ENCODE measurements around a stretch of chr17.

- PRO-cap: bidirectional peak, plus-strand start at chr17:45061322, minus-strand start at chr17:45061118
- RAMPAGE, long total RNA, 3 experiments: start-site peak on the minus strand in 1 of 3 experiments, at chr17:45060995-45061040 at its widest, 30 reads per replicate
Observed at GRCh38 chr17:45060433-45061195, 503 bp upstream of the NMT1 start.

DNA sequence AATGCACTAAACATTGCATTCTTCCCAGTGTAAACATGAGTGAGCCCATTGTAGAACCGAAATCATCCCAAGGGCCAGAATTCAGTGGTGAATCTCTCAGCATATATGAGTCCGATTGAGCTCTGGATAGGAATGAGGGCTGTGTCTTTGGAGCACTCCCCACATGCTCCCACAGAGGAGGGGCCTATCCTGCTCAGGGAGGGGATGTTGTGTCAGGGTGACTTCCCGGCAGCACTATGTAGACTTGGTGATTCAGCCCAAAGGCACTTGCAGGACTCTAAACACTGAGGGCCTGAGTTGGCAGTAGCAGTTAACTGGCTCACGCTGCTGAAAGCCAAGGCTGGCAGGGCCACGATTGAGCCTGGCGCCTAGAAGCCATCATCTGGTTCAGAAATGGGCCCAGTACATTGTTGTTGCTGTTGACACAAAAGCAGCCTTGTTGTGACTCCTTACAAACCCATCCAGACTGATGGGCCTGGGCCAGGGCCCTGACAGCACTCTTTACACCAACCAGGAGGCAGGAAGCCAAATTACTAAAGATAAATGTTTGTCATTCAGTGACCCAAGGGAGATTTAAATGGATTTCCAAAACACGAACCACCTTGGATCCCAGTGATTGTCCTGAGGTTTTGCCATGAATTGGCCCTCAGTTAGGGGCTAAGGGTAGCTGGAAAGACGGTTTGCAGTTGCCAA is 31.9 kb downstream of the NMT1 start:
- PRO-cap: bidirectional peak, plus-strand start at position 280 of the sequence, minus-strand start at position 134 of the sequence
- RAMPAGE, long total RNA, 3 experiments: no peak in any of the 3 experiments

DNA sequence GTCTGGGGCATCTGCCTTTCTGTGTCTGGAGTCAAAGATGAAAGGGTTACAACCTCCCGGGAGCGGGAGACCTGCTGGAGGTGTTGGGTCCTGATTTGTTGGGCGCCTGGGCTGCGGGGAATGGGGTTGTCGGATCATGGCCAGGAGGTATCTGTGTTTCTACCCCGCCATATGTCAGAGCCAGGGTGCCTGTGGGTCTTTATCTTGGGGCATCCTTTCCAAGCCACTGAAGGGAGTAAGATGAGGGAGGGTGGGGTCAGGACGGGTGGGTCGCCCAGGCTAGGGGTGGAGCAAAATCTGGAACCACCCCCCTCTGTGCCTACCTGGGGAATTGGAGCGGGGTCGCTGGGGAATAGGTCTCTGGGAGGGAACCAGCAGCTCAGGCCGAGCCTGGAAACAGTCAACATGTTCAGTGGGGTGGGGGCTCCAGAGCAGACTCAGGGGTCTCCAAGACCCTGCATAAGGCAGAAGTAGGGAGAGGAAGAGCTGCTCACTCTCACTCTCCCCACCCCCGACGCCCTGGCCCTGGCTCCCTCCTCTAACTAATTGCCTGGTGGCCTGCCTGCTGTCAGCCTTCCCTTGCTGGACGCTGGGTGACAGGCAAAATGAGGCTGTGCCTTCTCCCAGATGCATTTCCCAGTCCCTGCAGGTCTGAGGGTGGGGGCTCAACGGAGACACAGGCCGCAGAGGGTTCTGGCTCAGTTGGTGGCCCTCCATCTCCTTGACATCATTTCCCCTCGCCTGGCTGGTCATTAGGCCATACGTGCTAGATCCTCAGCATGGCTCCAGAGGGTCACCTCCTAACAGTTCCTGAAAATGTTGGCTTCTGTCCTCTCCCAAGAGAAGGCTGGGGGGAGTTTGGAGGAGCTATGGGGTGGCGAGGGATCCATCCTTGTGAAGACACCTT is 1.2 kb downstream of the FMNL1 start:
- PRO-cap: no peak
- RAMPAGE, long total RNA, 3 experiments: no peak in any of the 3 experiments

- PRO-cap: no peak
- RAMPAGE, long total RNA, 3 experiments: no peak in any of the 3 experiments
Observed at GRCh38 chr17:45226867-45227717, 5.4 kb downstream of the FMNL1 start.

GRCh38 chr17:45227882-45228715 is 6.4 kb downstream of the FMNL1 start:
- PRO-cap: no peak
- RAMPAGE, long total RNA, 3 experiments: no peak in any of the 3 experiments

- PRO-cap: no peak
- RAMPAGE, long total RNA, 3 experiments: no peak in any of the 3 experiments
Observed at GRCh38 chr17:45230498-45231479, 9.1 kb downstream of the FMNL1 start.

DNA sequence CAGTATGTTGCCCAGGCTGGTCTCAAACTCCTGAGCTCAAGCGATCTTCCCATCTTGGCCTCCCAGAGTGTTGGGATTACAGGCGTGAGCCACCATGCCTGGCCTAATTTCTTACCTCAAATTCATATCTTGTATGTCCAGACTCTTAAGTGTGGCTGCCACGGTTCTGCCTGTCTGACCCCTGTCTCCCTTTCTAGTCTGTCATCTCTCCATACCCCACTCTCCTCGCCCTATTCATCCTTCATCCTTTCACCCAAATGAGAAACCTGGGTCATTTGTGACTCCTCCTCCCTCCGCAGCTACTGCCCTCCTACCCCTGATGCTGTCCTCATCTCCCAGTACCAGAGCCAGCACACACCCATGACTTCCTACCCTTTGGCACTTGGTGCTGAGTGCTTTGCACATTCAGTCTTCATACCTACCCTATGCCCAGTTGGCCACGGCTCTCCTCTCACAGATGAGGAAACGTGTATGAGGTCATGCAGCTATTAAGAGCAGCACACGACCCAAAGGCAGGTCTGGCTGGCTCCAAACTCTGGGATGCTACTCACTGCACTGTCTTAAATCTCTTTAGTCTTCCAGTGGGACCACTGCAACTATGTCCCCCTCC is 1.7 kb downstream of the SPATA32 start:
- PRO-cap: unidirectional peak, plus-strand start at position 515 of the sequence
- RAMPAGE, long total RNA, 3 experiments: no peak in any of the 3 experiments

- PRO-cap: unidirectional peak, plus-strand start at chr17:45315827
- RAMPAGE, long total RNA, 3 experiments: no peak in any of the 3 experiments
Observed at GRCh38 chr17:45315456-45316079, 1.3 kb downstream of the MAP3K14 start.

GRCh38 chr17:45408570-45409428 is 23.9 kb downstream of the ARHGAP27 start:
- PRO-cap: no peak
- RAMPAGE, long total RNA, 3 experiments: no peak in any of the 3 experiments

GRCh38 chr17:45415242-45416097 is 17.2 kb downstream of the ARHGAP27 start:
- PRO-cap: no peak
- RAMPAGE, long total RNA, 3 experiments: no peak in any of the 3 experiments

DNA sequence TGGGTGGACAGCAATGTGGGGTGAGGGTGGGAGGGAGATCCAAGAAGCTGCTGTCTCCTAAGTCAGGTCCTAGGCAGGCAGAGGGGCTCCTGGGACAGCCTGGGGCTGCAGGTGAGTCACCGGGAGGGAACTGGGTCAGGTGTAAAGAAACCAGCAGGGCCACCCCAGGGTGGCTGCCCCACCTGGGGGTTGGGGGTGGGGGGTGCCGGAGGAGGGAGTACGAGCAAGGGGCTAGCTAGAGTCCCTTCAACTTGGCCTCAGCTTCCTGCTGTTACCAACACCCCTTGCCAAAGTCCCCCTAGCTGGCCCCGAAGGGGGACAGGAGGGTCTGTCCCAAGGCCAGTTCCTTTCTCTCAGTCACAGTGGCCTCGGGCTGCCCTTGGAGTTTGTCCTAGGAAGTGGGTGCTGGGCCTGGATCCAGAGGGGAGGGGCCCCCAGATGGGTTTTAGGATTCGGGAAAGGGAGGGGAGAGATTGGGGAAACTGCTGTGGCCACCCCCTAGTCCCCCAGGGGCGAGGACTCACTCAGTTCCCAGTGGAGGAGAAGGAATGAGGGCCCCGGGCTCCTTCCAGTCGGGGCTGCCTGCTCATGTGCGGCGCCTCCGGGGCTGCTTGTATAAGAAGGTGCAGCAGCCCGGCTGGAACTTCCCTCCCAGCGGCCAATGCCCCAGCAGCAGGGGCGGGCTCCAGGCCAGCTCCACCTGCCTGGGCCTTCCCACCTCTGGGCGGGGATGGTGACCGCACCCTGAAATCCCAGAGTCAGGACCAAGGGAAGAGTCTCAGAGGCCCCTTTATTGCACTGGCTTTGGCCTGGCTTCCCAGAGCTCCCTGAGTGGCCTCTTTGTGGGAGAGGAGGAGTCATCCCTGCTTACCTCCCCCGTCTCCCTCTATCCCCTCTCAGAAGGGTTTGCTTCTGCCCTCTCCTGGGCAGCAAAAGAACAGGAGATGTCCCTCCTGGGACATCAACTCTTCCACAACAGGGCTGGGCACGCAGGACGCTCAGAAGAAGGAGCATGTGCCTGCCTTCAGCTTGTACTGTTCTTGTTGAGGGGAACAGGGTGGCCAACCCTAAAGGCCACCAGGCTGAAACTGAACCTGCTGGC is 7.3 kb downstream of the ARHGAP27 start:
- PRO-cap: no peak
- RAMPAGE, long total RNA, 3 experiments: no peak in any of the 3 experiments

- PRO-cap: no peak
- RAMPAGE, long total RNA, 3 experiments: no peak in any of the 3 experiments
Observed at GRCh38 chr17:45428627-45429557, 3.8 kb downstream of the ARHGAP27 start.

GRCh38 chr17:45431202-45432258 is 1.1 kb downstream of the ARHGAP27 start:
- PRO-cap: bidirectional peak, plus-strand start at chr17:45432030, minus-strand start at chr17:45431929
- RAMPAGE, long total RNA, 3 experiments: no peak in any of the 3 experiments

DNA sequence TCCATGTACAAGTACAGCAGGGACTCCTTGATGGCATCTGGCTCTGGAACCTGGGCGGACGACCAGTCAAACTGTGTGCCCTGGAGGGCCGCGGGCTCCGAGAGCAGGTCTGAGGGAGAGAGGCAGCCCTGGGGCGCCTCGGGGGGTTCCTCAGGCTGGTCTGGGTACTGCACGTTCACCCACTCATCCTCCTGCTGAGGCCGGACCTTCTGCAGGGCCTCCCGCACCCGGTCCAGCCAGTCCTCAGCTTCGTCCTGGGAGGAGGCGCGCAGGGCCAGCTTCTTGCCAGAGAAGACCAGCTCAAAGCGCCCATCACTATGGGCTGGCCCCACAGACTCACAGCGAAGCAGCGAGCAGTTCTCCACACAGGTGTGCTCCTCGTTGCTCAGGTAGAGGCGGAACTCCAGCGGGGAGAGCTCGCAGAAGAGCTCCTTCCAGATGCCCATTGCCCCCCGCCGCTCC is 21.1 kb upstream of the ARHGAP27 start:
- PRO-cap: no peak
- RAMPAGE, long total RNA, 3 experiments: no peak in any of the 3 experiments

- PRO-cap: no peak
- RAMPAGE, long total RNA, 3 experiments: no peak in any of the 3 experiments
Observed at GRCh38 chr17:45582780-45583259, 92.3 kb upstream of the PLEKHM1 start.

GRCh38 chr17:45896905-45898123 is 3.0 kb downstream of the MAPT start:
- PRO-cap: no peak
- RAMPAGE, long total RNA, 3 experiments: no peak in any of the 3 experiments

DNA sequence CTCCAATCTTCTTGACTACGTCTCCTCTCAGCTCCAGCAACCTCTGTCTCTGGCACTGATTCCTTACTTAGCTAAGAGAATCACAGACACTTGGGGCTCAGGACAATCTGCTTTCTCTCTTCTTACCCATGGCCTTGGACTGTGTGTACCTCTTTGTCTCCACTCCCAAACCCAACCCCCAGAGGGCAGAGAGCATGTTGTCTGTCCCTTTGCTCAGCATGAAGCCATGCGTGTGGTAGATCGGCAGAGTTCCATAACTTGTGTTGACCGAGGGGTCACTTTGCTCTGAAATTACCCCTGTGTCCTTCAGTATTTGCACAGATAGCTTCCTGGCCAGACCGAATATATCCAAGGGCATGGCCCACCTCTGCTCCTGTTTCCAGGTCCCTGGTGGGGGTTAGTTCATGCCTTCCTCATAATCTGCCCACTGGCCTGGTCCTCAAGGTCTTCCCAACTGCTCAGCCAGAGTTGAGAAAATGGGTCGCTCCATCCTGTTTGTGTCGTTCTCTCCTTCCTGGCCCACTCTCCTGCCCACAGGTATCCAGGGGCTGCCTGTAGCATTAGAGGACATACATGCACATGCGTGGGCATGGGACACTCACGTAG is 41.6 kb downstream of the MAPT start:
- PRO-cap: no peak
- RAMPAGE, long total RNA, 3 experiments: no peak in any of the 3 experiments

DNA sequence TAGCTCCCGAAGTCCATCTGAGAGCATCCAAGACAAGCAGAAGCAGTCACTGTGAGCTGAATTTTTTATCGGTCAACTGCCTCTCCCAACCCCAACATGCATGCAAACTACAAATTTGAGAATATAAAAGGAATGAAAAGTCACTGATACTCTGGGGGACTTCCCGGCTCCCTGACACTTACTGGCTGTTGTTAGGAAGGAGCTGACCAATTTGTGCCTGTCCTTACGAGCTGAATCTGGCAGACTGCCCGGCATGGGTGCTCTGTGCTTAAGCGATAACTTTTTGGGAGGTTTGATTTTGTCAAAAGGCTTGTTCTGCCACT is 40.4 kb downstream of the STH start:
- PRO-cap: no peak
- RAMPAGE, long total RNA, 3 experiments: no peak in any of the 3 experiments

GRCh38 chr17:46119219-46120201 is 73.7 kb downstream of the KANSL1 start:
- PRO-cap: no peak
- RAMPAGE, long total RNA, 3 experiments: no peak in any of the 3 experiments

GRCh38 chr17:46120713-46121735 is 72.2 kb downstream of the KANSL1 start:
- PRO-cap: no peak
- RAMPAGE, long total RNA, 3 experiments: no peak in any of the 3 experiments

Data from gastrocnemius medialis (tissue), 3 donors.